Psoas muscle (tissue), 2 donors: ENCODE data around the genes ANKK1, DRD2 and CLDN25.

GRCh38 chr11:112658441-112659118 lies 302.6 kb upstream of the NCAM1 start:
- PRO-cap, 2 experiments = no peak in any of the 2 experiments

DNA sequence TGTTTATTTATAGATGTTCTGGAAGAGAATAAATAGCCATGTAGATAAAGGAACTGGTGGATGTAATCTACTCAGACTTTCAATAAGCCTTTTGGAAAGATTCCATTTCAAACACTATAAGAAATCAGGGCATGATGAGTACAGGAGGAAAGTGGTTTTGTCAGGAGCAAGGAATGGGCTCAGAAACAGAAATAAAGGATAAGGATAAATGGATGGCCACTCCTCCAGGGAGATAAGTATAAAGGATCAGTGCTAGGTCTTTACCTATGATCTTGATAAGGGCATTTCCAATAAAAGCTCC lies 108.6 kb upstream of the NCAM1 start:
- PRO-cap, 2 experiments = no peak in any of the 2 experiments

- PRO-cap, 2 experiments = no peak in any of the 2 experiments
These were observed 85.2 kb downstream of the NCAM1 start for GRCh38 chr11:113046443-113046843.

GRCh38 chr11:113109300-113109547 lies 148.0 kb downstream of the NCAM1 start:
- PRO-cap, 2 experiments = no peak in any of the 2 experiments

- PRO-cap, 2 experiments = no peak in any of the 2 experiments
These were observed 171.9 kb downstream of the NCAM1 start for GRCh38 chr11:113133089-113133635.

DNA sequence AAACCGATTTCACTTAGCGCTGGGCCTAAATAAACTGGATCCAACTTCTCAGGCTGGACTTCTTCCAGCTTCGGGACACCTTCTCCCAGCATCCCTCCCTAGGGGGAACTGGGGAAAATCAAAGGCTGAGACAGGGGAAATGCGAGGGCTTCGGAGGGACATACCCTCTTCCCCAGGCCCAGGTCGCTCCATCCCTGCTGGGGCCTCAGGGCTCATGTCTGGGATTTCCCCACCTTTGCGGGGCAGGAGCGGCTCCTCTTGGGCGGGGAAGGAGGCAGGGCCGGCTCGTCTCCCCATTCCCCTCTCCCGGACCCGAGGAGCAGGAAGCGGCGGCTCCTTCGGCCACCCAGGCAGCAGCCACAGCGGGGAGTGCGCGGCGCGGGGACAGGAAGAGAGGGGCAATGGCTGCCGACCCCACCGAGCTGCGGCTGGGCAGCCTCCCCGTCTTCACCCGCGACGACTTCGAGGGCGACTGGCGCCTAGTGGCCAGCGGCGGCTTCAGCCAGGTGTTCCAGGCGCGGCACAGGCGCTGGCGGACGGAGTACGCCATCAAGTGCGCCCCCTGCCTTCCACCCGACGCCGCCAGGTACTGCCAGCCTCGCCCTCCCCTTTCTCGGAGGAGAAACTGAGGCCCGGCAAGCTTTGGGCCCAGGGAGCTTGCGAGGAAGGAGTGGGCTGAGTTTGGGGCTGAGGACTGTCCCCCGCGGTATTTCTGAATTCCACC lies at the start of gene ANKK1:
Gene ANKK1 (plus strand): TSS at position 296 of the 724 bp plus-strand sequence.
- PRO-cap, 2 experiments = no peak in any of the 2 experiments

GRCh38 chr11:113474696-113475508 lies at the start of gene DRD2:
DRD2 (minus strand) TSS chr11:113475398.
- PRO-cap, 2 experiments = no peak in any of the 2 experiments

DNA sequence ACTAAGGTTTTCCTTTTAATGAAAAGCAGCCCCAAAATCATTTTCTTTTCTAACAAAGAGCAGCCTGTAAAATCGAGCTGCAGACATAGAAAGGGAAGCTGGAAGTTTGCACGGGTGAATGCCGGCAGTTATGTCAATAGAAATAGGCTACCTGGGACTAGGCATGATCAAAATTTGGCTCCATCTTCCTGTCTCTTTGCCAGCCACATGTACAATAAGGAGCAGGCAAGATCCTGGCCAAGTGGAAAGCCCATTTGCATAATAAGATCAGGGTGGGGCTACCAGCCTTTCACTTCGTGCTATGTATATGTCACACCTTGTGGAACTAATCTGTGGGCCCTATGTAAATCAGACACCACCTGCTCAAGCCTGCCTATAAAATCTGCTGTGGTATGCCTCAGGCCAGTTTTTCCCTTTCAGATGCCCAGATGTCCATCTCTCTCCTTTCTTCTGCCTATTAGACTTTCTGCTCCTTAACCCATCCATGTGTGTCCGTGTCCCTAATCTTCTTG lies 79.3 kb upstream of the DRD2 start:
- PRO-cap, 2 experiments = no peak in any of the 2 experiments

- PRO-cap, 2 experiments = no peak in any of the 2 experiments
These were observed at the start of gene CLDN25 for GRCh38 chr11:113779628-113780039. CLDN25 (plus strand) TSS chr11:113779796.

- PRO-cap, 2 experiments = no peak in any of the 2 experiments
These were observed 2.2 kb downstream of the CLDN25 start for GRCh38 chr11:113781665-113782277.

- PRO-cap, 2 experiments = peak in 2 of 2 experiments; most common plus-strand start chr11:114060655 (in 1); most common minus-strand start chr11:114060600 (in 2)
These were observed 1.2 kb downstream of the ZBTB16 start for GRCh38 chr11:114060465-114061457.

GRCh38 chr11:114076798-114077338 lies 17.4 kb downstream of the ZBTB16 start:
- PRO-cap, 2 experiments = no peak in any of the 2 experiments

- PRO-cap, 2 experiments = no peak in any of the 2 experiments
These were observed 17.9 kb downstream of the ZBTB16 start for GRCh38 chr11:114077452-114077821.

DNA sequence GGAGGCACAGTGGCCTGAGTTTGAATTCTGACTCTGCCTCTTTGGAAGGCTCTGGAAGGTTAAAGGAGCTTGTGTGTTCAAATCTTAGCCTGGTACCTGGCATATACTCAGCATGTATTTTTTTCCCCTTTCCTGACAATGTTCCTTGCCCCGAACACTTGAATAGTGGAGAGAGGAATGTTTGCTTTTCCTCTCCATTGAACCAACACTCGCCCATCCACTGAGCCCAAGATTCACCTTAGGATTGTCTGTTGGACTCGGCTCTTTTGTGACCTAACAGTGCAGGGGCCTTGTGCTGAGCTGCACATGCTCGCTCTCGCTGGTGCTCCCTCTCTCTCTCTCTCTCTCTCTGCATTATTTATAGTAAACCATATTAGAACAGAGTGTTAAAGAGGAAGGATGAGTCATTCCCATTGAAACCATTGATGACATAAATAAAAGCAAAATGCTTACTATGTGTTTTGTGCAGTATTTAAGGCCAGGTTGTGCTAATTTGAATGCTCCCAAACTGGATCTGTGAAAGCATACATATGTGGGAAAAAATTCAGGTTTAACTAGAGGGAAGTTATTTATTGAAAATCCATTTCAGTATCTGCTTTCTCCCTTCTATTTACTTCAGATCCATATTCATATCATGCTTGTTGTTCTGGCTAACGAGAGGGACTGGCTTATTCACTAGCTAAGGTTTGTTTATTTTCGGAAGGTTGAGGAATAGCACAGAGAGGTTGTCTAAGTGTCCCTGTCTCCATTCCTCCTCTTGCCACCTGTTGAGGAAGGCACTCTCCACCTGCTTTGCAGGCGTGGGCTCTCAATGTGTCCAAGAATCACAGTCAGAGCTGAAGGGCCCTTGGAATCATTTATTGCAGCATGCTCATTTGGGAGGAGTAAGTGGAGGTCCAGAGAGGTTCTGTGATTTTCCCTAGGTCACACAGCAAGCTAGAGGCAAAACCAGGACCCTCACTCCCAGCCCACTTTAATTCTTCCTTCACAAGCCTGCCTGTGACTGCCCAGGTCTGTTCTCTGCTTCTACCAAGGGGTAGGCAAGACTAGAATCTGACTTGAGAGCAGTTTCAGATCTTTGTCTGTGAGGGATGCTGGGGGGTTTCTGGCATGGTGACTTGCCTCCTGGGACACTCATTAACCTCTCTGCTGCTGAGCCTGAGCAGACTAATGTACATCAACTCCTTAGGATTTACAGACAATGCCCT lies 21.0 kb downstream of the ZBTB16 start:
- PRO-cap, 2 experiments = peak in 2 of 2 experiments; most common plus-strand start position 614 of the sequence (in 1); most common minus-strand start position 333 of the sequence (in 2)

GRCh38 chr11:114091787-114092479 lies 32.4 kb downstream of the ZBTB16 start:
- PRO-cap, 2 experiments = no peak in any of the 2 experiments

DNA sequence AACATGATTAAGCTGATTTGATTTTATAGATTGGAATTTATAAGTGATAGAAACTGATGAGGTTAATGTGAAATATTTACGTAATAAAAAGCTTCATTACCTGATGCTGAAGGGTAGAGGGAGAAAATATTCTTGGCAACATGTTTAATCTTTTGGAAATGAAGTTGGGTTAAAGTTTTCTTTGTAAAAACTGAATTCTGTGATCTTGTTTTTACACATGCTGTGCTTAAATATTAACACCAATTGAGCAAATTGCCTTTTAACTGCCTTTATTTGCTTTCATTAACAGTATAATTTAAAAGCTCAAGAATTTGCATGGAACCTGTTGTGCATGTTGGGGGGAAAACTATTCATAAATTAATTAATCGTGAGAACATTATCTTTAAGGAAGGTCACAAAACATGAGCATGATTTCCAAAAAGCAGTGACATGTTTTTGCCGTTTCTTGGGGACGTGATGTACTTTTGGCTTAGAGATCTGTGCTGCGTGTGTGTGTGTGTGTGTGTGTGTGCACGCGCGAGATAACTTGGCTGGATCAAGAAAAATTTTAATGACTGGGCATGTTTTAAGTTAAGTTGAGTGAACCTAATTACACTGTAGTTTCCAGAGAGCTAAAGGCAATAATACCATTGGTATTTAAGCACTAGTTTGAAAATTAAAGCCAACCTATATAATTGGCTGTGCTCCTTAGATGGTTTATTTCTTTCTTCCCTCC lies 51.3 kb downstream of the ZBTB16 start:
- PRO-cap, 2 experiments = no peak in any of the 2 experiments

DNA sequence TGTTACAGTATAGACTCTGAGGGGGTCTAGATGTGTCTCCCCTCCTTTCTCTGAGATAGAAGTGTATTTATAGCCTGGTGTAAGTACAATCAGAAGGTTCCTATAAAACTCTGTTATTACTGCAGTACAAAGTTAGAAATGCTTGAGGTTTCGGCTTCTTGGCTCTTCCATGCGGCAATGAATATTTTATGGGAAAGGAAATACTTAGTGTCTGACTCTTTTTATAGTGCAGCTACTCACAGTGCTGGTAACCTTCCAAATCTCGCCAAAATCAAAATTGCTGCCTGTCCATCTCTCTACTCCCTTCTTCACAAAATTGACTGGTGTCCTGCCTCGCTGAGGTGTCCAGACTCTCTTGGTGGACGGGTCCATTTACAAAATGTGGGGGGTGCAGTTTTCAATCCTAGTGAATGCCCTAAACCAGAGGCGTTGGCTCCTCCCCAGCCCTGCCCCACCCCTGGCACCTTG lies 73.4 kb downstream of the ZBTB16 start:
- PRO-cap, 2 experiments = peak in 1 of 2 experiments; most common plus-strand start position 311 of the sequence (in 1); most common minus-strand start position 179 of the sequence (in 1)

- PRO-cap, 2 experiments = peak in 2 of 2 experiments; most common plus-strand start chr11:114175169 (in 1); most common minus-strand start chr11:114174958 (in 1)
These were observed 115.4 kb downstream of the ZBTB16 start for GRCh38 chr11:114174755-114175454.

GRCh38 chr11:114175535-114176794 lies 116.5 kb downstream of the ZBTB16 start:
- PRO-cap, 2 experiments = peak in 1 of 2 experiments; most common plus-strand start chr11:114176138 (in 1)

DNA sequence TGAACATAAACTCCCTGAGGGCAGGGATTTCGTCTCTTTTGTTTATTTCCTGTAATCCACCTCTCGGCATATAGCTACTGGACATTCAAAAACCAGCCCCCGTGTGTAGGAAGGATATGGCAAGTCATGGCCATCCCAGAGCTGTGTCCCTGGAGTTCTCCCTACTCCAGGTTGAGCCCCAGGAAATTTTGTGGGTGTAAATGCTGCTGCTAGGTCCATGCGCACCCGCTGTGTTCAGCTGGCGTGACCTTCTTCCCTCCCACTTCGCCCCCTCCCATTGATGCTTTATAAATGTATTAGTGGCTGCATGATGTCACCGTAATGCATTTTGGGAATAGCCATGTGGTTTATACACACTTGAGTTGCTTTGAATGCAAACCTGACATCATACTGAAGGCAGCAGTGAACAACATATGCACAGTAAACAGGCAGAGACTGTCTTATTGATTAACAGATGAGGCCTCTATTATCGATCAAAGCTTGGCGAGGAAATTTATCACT lies 113.7 kb upstream of the NNMT start:
- PRO-cap, 2 experiments = peak in 1 of 2 experiments; most common plus-strand start position 370 of the sequence (in 1); most common minus-strand start position 261 of the sequence (in 1)